Gallbladder (tissue), 1 donor: ENCODE data around the gene CST9.

DNA sequence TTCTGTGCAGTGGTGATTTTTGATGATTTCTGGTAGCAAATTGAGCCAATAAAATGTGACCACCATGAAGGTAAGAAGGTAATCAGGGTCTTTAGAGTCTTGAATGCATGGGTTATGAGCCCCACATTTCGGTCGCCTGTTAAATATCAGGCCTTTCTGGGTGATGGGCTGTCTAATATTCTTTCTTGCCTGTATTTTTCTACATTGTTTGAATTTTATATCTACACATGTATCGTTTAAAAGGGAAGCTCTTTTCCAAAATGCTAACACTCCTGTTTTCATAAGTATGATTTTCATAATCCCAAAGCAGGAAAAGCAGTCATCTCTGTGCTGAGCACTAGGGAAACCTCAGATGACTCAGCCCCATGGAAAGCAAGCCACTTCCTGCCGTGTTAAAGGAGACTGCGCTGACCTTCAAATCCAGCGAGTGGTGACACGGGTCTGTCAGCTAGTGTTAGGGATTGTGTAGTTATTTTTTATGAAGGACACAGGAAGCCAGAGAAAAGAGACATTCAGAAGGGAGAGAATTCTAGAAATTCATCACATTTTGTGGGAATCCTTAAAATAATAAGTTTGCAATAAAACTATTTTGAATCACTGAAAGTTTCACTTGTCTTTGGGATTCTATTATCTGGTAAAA is 56.9 kb upstream of the CD93 start:
- PRO-cap: no peak

GRCh38 chr20:23148729-23149996 is 63.0 kb upstream of the CD93 start:
- PRO-cap: no peak

DNA sequence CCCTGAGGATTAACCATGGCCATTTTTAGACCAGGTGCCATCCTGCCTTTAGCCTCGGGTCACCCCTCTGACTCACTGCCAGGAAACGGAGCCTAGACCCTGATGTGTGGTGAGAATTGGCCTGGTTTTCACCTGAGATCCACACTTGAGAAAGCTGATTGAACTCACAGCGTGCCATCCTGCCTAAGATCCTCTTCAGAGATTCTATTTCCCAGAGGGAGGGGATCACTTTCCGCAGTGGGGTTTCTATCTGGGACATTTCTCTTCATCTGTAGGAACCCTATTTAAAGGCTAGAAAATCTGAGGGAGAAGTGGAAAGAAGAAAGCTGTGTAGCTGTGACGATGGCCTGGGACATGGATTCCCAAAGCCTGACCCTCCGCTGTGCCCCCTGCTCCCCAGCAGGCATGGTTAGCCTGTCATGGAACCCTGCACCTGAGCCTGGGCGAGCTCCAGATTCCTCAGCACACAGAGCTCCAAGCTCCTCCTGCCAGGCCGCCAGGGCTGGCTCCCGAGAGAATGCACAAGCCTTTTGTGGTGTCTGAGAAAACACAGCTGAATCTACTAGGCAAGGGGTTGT is 64.0 kb upstream of the CD93 start:
- PRO-cap: no peak

DNA sequence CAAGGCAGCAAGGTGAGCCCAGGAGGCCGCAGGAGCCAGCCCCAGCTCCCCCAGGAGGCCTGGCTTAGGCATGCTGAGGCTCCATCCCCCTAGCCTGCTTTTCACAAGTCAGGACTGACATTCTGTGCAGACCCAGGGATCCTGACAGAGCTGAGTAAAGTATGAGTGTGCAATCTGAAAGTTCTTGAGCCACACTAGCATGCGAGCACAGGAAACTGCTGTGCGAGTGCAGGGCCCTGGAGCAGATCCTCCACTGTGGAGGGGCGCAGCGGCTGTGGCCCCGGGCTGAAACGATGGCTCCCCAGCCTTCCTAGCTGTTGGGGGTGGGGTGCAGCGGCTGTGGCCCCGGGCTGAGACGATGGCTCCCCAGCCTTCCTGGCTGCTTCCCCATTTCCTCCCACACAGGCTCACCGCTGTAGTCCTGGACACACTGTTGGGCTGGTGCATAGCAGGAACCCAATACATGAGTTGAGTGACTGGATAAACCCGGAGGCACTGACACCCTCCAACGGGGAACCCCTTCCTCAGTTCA is 75.3 kb upstream of the CD93 start:
- PRO-cap: no peak

DNA sequence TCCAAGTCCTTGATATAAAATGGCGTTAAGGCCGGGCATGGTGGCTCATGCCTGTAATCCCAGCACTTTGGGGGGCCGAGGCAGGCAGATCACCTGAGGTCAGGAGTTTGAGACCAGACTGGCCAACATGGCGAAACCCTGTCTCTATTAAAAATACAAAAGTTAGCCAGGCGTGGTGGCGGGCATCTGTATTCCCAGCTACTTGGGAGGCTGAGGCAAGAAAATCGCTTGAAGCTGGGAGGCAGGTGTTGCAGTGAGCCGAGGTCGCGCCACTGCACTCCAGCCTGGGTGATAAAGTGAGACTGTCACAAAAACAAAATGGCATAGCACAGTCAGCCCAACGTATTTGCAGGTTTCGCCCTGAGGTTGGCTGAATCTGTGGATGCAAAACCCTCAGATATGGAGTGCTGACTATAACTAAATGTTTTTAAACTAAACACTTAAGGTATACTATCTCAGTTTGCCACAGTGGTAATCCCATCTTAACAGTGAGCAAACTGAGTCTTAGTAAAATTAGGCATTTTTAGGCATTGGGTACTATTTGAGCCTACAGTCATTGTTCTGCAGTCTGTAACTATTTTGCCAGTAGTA is 2.8 kb downstream of the NXT1 start:
- PRO-cap: no peak

DNA sequence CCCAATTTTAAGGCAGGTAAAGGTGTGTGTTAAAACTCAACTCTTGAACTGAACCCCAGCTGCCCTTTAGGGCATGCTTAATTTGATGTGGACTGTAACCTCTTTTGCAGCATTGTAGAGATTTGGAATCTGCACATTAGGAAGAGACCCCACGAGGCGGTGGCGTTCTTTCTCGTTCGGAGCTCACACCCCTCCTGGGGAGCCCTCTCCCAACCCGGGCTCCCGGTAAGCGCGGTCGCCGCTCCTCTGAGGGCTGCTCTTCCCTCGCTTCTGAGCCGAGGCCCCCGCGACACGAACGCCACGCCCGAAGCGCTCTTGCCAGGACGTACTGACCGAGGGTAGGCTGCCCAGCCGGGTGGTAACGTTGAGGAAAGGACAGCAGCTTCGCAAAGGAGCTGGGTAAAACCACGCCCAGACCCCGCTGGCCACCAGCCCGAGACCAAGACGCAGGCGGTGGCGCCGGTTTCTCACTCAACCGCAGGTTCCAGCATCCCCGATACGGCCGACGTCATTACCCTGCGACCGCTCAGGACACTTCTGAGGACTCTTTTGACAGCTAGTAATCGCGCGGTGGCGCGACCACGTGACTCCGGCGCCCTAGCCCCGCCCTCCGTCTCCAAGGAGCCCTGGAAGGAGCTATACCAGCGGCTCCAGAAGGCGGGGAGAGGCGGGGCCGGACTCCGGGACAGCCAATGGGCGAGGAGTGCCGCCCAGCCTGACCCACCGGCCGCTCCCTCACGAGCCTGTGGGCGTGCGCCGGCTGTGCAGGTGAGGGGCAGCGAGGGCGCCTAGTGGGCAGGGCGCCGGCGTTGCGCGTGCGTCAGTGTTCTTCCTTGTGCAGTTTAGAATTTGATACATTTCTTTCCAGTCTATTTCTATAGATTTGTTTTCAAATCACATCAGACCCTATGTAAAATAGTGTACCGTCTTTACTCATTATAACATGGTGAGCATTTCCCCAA is 4.1 kb upstream of the GZF1 start:
- PRO-cap: bidirectional peak, plus-strand start at position 273 of the sequence, minus-strand start at position 330 of the sequence; bidirectional peak, plus-strand start at position 798 of the sequence, minus-strand start at position 513 of the sequence

DNA sequence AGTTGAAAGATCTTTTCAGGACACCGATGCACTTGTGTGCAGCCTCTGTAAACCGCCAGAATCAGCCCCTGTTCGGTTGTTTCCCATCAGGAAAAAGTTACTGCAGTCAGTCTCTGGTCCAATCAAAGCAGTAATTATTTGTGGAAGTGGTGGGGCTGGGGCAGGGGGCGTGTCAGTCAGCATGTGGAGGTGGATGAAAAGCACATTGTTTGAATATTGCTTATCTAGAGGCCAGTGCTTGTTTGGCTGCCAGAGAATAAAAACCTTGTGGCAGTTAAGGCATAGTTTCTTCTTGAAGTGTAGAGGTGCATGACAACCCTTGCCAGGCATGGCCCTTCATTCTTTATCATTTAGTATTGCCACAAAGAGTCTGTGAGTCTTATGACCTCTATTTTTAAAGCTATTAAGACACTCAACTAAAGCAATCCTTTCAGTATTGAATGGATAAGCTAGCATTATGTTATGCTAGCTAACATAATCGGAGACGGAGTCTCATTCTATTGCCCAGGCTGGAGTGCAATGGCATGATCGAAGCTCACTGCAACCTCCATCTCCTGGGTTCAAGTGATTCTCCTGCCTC is 2.7 kb upstream of the GZF1 start:
- PRO-cap: no peak

DNA sequence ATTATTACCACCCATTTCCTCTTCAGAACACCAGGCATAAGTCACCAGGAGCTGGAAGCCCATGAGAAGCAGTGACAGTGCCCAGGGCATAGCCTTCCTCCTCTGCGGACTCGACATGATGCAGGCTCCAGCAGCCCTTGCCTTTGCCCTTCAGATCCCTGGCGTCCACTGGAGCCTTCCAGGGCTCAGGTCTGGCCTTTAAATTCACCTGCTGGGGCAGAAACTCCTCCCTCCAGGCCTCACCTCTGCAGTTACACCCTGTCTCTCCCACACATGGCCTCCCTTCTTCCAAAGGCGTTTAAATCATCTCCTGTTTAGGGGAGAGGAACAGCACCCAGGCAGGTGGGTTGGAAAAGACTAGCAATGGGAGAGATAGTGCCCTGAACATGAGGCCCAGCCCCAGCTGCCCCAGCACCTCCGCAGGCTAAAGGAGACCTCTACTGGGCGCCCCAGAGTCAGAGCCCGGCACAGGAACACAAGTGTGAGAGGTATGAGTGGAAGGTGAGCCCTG is at the start of gene CST9:
TSS of gene CST9 (minus strand) at position 170 of the 511 bp plus-strand sequence.
- PRO-cap: no peak

DNA sequence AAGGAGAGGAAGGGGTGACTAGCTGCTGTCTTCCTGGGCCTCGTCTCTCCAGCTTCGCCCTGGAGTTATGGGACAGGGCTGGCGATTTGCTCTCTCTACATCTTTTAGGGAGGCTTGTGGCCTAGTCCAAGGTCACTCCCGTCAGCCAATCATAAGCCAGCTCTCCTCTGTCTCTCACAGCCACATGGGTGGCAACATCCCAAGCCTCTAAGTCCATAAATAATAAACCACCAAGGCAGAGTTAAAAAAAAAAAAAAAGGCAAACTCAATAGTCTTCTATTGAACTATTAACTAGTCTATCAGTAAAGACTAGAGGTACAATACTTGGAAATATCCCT is 7.3 kb downstream of the CST3 start:
- PRO-cap: no peak

DNA sequence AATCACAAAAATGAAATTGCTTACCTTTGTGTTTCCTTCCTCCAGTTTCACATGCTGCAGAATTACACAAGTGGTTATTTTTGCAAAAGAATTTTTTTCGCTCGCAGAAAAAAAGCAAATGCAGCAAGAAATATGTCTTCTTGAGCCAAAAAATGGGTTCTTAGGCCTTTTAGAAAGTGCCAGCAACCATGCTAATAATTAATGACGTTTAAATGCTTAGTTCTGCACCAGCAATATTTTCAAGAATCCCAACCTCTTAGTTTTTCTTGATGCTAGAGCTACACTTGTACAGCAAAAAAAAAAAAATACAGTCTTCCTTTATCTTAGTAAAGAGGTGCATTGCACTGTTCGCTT is 6.7 kb upstream of the SYNDIG1 start:
- PRO-cap: no peak

DNA sequence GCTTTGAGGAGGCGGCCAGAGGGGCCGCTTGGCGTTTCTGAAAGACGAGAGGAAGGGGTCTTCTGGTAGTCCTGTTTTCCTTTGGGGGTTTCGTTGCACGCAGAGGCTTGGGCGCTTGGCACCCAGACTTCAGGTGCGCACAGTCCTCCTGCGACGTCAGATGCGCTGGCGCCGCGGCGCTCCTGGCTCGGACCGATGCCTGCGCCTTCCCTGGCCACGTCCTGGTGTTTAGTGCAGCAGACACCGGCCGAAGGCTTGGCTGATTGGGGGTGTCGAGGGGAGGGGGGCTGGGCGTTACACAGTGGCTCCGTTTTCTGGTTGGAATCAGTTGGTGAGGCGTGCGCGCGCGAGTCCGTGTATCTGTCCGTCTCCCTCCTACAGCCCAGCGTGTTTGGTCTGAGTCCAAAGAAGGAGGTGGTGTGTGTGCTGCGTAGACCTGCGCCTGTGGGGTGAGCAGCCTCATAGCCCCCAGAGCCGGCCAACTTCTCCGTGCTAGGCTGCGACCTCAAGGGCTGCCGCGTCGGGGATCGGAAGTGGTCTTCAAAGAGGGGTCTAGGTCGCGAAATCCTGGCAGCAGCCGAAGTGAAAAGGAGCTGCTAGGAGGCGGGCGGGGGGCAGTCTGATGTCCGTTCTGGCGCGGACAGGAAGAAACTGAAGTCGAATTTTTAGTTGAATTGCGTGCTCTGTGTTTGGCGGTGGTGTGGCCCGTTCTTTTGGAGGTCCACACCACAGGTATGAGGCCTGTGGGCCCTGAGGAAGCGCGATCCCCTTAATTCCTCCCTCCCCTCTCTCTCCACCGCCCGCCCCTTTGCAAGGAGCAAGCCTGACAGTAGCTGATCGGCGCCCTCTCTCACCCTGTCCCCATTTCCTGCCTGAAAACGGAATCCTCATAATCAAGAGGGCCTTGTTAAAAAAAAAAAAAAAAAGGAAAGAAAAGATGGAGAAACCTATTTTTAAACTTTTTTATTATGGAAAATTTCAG is 1.6 kb downstream of the SYNDIG1 start:
- PRO-cap: no peak

- PRO-cap: no peak
Observed at GRCh38 chr20:24951310-24952153, 2.5 kb downstream of the CST7 start.

GRCh38 chr20:24953575-24954313 is 4.7 kb downstream of the CST7 start:
- PRO-cap: no peak

DNA sequence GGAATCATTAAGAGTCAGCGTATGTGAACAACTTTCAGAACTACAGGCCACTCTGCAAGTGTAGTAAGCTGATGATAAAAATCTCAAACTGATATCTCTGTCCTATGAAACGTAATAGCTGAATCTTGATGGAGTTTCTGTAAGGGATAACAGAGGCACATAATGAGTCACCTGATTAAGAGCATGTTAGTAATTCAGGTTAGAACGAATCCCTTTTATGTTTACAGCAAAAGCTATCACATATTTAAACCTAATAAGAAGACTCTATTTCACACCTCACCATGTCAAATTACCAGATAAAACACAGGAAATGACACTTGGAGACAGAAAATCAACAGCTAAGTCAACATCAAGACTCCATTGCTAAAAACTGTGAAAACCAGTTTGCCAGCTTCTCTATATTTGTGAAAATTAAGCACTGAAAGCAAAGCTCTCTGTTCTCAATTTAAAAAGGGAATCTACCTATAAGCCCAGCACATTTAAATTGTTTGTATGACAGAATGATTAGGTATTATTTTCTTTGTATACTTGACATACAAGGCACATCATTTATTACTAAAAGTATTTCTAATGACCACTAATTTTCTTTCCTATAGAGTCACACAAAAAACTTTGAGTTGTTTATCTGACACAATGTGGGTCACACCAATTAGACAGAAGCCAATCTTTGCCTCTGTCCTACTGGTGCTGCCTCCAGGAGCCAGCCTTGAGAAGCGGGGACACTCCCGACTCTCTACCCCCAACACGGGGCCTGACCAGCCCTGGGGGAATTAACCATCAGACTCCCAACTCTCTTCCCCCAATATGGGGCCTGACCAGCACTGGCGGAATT is 12.0 kb downstream of the CST7 start:
- PRO-cap: no peak

DNA sequence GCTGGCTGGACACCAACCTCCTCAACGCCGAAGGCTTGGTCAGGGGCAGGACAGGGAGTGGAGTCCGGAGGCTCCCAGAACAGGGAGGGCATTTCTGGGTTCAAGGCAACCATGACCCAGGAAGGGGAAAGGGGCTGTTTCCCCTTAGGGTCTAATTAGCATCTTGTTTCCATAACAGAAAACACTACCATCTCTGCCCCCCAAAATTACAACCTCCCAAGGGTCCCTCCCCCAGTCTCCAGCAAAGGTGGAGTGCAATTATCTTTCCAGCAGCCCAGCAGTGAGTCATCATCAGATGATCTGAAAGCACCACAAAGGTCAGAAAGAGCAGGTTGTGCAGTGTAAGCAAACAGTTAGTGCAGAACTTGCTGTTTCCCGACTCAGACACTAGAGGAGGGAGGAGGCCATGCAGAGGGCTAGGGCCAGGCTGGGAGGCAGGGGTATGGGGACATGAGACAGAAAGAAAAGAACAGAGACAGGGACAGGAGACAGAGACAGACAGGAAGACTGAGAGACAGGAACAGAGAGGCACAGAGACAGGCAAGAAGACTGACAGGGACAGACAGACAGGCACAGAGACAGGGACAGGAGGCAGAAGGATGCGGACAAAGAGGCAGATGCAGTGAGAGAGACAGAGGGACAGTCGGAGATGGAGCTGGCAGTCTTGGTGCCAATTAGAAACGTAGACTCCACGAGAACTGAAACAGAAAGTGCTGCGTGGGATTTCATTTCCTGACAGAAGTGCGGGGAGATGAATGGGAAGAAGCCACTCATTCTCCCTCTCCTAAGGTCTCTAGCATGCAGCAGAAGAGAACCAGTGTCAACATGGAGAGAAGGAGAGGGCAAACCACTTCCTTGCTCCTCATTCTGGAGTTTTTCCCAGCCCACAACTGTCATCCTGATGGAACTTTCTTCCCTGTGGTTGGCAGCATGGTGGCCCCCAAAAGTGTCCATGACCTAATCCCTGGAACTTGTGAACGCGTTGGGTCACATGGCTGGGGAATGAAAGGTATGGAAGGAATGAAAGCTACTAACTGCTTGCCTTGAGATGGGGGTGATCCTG is 62.6 kb downstream of the PYGB start:
- PRO-cap: bidirectional peak, plus-strand start at position 390 of the sequence, minus-strand start at position 243 of the sequence; bidirectional peak, plus-strand start at position 738 of the sequence, minus-strand start at position 657 of the sequence

DNA sequence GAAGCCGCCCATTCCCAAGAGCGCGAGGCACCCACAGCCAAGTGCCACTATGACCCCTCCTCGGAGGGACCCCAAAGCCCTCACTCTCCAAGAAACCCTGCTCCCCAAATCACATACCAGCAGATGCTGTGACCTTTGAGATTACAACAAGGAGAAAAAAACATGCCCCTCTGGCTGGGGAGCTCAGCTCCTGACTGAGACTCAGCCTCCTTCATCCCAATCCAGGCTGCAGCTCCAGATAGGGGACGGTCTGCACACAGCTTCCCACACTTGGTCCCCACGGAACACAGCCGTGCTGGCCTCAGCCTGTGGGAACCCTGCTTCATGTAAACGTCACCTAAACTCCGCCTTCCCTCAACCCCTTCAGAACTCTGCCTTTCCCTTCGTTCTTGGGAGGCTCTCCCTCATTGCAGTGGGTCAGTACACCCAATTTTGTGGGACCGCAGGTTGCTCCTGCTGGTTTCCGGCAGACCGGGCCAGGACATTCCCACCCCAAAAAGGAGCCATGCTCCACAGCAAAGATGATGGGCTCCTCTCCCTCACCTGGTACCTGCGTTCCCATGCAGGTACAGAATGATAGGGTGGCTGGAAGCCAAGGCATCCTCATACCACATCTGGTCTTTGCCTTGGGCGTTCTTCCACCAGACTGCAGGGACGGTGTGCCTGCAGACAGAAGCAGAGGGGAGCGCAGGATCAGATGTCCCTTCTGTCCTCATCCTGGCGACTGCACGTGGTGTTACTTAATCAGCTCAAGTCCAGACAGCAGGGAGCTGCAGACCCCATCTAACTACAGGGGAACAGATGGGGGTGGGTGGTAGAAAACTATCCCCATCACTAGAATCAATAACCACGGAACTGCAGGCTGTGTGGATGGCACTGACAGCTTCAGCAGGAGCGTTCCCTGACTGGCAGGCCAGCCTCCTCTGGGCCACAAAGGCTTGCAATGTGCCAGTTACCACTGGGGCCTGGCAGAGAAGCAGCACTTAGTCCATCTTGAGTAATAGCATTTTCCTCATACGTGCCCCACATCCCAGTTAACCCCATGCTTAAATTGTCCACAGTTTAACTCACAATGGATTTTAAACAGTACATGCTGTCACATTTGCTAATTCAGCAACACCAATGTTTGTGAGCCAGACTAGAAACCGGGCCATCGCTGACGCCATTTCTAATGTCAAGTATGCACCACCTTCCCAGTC is 70.6 kb downstream of the ABHD12 start:
- PRO-cap: no peak

DNA sequence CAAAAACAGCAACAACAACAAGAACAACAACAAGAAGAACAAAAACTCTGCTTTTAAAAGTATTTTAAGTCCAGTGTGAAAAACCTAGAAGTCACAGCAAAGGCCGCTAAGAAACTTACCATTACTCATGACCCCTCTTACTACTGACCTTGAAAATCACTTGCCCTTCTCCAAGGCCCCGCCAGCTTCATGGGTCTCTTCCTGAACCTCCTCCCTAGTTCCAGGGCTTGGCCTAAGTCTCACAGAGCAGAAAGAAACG is 942 bp downstream of the NINL start:
- PRO-cap: no peak

DNA sequence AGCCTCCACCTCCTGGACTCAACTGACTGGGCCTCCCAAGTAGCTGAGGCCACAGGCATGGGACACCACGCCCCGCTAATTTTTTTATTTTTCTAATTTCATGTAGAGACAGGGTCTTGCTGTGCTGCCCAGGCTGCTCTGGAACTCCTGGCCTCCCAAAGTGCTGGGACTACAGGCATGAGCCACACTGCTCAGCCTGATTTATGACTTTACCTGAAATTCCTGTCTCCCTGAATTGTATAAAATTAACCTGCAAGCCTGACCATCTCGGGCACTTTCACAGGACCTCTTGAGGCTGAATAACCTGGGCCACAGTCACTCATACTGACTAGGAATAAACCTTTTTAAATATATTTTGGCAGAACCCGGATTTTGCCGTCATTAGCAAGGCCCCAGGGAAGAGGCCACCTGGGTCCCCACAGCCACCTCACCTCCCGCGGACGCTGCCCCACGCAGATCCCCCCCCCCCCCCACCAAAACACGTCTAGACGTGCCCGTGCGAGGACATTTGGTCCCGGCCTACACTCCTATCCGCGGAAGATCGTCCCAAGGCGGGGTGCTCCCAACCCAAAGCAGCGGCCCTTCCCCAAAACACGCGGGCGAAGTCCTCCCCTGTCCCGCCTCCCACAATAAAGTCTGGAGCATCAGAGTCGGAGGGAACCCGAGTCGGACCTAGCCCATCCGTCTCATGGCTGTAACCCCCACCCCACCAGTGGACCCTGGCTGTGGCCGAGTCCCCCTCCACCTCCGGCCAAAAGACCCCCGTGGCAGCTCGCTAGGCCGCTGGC is 829 bp downstream of the ZNF337 start:
- PRO-cap: no peak

GRCh38 chr20:25859537-25860229 is 163.0 kb upstream of the ZNF337 start:
- PRO-cap: no peak

DNA sequence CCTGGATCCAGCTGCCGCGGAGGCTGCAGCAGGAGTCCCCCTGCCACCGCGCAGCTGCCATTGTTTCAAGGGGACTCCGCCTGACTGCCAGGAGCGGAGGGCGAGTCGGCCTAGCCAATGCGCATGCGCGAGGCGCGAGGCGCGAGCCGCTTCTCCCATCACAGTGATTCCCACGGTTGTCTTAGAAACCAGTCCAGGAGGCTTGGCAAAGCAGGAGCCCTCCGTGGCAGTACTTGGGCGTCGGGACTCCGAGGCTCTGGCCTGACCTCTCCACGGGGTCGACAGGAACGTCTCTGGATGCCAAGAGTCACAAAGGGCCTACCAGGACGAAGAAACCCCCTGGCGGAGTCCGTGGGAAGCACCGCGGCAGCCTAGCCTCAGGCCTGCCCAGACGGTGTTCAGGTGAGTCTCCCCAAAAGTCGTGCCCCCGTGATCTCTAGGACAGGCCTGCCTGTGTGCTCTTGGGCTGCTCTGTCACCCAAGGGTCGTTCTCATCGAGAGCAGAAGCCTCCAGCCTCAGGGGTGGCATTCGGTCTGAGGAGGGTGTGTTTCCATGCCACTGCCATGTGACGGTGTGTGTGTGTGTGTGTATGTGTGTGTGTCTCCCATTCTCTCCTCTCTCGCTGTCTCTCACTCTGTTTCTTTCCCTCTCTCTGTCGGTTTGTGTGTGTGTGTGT is 290.7 kb upstream of the ZNF337 start:
- PRO-cap: no peak